OCI-LY7 (cell line): ENCODE measurements around a stretch of chr19.

- PRO-cap: no peak
- RAMPAGE, long total RNA: no peak
Observed at GRCh38 chr19:2607526-2608807, 94.5 kb downstream of the GNG7 start.

- PRO-cap: no peak
- RAMPAGE, long total RNA: no peak
Observed at GRCh38 chr19:2664019-2664699, 38.3 kb downstream of the GNG7 start.

- PRO-cap: no peak
- RAMPAGE, long total RNA: no peak
Observed at GRCh38 chr19:2757107-2757506, 17.3 kb upstream of the SLC39A3 start.

- PRO-cap: no peak
- RAMPAGE, long total RNA: no peak
Observed at GRCh38 chr19:2782334-2783150, 531 bp downstream of the SGTA start.

- PRO-cap: no peak
- RAMPAGE, long total RNA: no peak
Observed at GRCh38 chr19:2797155-2797684, 11.9 kb downstream of the THOP1 start.

DNA sequence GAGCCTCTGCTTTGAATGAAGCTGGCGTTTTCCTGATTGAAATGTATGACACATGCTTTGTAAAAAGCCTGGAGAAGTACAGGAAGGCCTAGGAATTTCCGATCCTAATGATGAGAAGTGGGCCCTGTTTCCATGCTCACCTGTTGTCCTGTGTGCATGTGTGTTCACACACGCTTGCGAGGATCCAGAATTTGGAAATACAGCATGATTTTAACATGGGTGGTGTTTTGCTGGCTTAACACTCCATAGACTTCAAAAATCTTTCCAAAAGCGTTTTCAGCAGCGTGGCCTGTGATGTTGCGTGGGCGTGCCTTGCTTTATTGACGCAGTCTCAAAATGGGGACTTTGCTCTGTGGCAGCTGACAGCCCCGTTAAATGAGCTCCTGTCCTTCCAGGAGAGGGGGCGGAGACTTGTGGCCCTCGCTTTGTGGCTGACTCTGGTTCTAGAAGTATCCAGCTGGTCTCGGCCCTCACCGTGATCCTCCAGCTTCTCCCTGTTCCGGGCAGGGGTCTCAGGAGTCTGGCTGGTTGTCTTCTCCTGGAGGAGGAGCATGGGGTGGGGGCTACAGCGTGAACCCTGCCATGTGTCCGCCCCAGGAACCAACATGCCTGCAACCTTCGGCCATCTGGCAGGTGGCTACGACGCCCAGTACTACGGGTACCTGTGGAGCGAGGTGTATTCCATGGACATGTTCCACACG, 8.5 kb upstream of the ZNF554 start:
- PRO-cap: no peak
- RAMPAGE, long total RNA: no peak

DNA sequence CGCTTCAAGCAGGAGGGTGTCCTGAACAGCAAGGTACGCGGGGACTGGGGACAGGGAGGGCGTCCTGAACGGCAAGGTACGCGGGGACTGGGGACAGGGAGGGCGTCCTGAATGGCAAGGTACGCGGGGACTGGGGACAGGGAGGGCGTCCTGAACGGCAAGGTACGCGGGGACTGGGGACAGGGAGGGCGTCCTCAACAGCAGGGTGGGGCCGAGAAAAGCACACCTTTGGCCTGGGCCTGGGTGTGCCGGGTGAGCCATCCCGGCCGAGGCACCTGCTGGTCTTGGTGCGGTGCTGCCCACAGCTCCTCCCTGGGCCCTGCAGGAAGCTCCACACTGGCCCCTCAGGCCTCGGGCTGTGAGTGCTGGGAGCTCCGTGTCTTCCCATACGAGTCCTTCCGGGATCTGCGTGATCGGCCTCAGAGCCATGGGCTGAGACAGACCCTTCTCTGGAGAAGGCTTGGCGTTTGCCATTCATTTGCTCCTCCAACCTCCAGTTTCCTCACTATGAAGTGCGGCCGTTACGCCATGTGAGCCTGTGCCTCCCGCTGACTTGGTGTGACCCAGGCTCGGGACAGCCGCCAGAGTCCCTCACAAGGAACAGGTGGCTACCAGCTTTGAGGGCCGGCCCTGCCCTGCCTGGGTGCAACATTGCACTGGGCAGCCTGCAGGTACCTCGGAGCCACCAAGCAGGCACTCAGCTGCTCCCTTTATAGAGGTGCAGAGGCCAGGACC, 7.8 kb upstream of the ZNF554 start:
- PRO-cap: no peak
- RAMPAGE, long total RNA: no peak

- PRO-cap: bidirectional peak, plus-strand start at chr19:2950942, minus-strand start at chr19:2950658
- RAMPAGE, long total RNA: no peak
Observed at GRCh38 chr19:2949855-2951195, 5.6 kb upstream of the ZNF77 start.

DNA sequence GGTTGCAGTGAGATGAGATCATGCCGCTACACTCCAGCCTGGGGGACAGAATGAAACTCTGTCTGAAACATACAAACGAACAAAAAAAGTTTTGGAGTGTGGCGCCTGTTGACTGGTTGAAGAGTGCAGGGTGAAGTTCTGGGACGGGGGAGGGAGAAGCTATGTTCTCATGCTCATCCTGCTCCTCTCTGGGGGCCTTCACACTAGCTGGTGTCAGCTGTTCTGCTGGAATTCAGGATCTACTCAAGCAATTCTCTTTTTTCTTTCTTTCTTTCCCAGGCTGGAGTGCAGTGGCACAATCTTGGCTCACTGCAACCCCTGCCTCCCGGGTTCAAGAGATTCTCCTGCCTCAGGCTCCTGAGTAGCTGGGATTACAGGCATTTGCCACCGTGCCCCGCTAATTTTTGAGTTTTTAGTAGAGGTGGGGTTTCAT, 6.2 kb upstream of the TLE6 start:
- PRO-cap: no peak
- RAMPAGE, long total RNA: no peak

DNA sequence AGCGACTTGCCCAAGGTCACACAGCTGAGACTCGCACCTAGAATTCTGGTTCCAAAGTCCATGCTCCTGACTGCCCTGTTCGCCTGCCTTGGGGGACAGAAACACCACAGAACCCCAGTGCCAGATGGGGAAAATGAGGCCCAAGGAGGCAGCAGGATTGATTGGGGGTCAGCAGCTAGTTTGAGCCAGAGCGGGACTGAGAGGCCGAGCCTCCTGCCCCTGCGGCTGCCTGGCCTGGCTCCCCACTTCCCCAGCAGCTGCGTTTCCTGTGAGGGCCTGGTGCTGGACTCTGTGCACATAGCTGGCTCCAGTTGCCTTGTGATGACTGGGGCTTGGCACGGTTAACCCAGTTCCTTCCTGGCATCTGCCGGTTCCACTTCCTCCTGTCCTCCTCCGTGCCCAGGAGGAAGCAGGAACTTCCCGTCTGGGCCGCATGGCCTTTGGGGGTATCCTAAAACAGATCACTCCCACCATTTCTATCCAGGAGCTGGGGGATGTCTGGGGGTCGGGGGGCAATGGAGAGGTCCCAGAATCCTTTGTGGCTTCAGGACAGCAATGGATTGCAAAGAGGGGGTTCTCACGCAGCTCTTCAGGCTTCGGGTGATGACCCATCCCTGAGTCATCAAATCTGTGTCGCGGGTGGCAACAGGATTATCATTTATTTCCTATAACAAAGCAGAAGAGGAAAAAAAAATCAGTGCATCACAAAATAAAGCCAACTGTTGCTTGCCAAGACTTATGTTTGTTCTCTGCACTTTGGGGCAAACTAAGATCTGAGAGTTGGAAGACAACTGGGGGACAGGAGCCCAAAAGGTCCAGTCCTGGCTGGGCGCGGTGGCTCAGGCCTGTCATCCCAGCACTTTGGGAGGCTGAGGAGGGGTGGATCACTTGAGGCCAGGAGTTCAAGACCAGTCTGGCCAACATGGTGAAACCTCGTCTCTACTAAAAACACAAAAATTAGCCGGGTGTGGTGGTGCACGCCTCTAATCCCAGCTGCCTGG, 6.2 kb downstream of the GNA15 start:
- PRO-cap: no peak
- RAMPAGE, long total RNA: no peak

- PRO-cap: no peak
- RAMPAGE, long total RNA: no peak
Observed at GRCh38 chr19:3343475-3343881, 22.9 kb upstream of the NFIC start.

GRCh38 chr19:3361499-3362034, 4.8 kb upstream of the NFIC start:
- PRO-cap: no peak
- RAMPAGE, long total RNA: no peak

DNA sequence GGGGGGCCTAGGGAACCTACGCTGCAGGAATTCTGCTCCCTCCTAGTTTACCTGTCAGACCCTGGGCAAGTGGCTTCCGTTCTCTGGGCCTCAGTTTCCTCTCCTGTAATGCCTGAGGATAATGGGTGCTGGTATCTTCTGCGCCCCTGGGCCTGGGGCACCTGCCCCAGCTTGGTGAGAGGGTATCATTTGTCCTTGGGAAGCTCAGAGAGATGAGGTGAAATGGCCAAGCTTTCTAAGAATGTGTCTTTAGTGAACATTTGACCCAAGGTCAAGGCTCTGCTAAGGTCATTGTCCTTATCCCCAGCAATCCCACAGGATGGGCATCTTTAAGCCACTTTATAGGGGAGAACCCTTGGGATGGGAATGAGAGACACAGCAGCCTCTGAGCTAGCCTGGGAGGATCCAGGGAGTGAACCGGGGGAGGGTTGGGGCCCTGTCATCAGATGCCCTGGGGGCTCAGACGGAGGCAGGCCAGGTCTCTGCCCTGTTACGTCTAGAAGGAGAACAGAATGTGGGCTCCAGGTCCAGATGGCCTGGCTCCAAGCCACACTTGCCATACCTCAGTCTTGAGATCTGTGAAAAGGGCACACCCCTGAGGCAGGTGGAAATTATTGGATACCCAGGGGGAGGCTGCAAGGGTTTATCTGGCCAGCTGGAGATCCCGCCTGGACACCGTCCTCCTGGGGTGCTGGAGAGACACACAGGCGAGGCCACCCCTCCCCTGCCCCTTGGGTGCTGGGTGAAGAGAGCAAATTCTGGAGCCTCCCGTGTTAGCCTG, 1.1 kb upstream of the NFIC start:
- PRO-cap: no peak
- RAMPAGE, long total RNA: no peak

DNA sequence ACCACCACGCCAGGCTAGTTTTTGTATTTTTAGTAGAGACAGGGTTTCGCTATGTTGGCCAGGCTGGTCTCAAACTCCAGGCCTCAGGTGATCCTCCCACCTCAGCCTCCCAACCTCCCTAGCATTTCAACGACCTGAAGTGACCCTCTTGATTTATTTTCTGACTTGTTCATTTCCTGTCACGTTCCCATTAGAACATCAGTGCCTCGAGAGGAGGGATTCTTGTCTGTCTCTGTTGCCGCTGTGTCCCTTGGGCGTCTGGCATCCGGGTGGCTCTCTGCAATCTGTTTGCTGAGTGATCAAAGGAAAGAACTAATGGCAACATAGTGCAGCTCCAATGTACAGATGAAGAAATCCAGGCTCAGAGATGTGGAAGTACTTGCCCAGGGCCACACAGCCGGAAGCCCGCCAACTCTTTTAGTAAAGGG, 47.4 kb downstream of the NFIC start:
- PRO-cap: no peak
- RAMPAGE, long total RNA: no peak

DNA sequence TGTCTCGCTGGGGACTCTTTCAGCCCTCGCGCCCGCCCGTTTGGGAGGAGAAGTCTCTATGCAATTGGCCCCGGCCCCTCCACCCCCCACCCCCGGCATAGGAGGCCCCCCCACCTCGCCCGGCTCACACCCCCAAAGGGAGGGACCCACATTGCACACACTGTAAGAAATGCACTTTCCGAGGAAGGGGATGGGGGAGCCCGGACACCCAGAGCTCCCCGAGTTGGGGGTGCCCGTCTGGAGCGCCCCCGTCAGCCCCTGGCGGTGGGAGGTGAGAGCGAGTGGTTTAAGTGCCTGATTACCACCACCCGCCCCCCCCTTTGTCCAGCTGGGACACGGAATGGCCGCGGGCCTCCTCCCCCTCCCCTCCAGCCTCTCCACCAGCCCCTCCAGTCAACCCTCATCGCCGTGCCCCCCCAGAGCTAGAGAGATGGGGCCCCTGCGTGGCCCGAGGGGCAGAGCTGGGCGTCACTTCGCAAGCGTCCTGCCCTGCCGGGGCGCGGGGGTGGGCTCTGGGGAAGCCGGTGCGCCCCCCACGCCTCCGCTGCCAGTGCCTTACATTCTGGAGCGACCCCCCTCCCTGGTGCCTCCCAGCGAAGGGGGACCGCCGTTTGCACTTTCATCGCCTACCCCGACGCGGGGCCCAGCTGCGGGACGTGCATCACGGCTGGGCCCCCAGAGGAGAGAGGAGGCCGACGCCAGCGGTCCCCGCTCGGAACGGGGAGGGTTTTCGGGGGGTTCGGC, 16.6 kb downstream of the SMIM24 start:
- PRO-cap: no peak
- RAMPAGE, long total RNA: no peak

DNA sequence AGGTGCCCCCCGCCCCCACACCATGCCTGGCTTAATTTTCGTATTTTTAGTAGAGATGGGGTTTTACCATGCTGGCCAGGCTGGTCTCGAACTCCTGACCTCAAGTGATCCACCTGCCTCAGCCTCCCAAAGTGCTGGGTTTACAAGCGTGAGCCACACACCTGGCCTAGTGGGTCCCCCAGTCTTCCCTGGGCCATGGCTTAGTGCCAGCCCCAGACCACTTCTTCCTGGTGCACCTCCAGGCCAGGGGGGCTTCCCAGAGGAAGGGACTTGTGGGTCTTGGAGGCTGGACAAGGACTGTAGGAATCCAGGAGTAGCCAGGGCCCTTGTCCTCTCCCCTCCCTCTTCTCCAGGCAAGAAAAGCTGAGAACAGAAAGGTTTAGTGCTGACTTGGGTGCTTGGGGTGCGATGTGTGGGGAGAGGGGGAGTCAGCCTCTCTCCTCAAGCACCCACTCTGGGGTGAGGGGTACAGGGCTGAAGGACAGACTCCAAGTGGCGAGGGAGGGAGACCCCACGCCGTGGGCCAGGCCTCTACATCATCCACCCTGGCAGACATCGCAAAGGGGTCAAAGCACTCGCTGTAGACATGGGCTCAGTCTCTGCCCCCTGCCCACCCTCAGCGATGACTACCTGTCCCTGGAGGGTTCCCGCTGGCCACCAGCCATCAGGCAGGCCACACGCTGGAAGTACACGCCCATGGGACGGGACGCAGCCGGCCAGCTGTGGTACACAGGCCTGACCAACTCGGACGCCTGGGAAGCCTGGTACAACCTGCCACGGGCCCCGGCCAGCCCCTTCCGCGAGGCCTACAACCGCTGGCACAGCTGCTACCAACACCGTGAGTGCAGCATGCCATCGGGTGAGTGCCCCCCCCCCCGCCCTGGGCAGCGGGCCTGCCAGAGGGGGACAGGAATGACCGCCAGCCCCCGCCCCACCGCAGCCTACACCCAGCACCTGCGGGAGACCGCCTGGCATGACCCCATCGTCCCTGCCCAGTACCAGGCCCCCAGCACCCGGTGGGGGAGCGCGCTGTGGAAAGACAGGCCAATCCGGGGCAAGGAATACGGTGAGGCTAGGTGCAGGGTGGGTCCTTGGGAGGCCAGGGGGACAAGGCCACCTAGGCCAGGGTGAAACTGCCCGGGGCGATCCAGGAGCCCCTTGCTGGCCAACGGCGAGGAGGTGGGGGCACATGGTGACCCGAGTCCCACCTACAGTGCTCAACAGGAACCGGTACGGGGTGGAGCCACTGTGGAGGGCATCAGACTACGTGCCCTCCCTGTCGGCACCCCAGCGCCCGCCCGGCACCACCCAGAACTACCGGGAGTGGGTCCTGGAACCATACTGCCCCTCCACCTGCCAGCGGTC, 4.1 kb downstream of the TEKTIP1 start:
- PRO-cap: no peak
- RAMPAGE, long total RNA: no peak

- PRO-cap: no peak
- RAMPAGE, long total RNA: no peak
Observed at GRCh38 chr19:3813500-3814154, 27.4 kb upstream of the MATK start.

DNA sequence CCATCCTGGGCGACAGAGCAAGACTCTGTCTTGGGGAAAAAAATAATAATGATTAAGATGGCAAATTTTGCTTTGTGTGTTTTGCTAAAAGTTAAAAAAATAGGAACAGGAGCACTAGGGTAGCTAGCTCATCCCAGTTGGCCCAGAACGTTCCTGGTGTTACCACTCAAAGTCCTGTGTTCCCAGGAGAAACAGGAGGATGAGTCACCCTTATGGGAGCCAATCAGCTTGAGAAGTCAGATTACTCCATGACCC, 12.8 kb downstream of the NMRK2 start:
- PRO-cap: no peak
- RAMPAGE, long total RNA: no peak

GRCh38 chr19:3979172-3980237, 5.8 kb downstream of the EEF2 start:
- PRO-cap: no peak
- RAMPAGE, long total RNA: no peak

DNA sequence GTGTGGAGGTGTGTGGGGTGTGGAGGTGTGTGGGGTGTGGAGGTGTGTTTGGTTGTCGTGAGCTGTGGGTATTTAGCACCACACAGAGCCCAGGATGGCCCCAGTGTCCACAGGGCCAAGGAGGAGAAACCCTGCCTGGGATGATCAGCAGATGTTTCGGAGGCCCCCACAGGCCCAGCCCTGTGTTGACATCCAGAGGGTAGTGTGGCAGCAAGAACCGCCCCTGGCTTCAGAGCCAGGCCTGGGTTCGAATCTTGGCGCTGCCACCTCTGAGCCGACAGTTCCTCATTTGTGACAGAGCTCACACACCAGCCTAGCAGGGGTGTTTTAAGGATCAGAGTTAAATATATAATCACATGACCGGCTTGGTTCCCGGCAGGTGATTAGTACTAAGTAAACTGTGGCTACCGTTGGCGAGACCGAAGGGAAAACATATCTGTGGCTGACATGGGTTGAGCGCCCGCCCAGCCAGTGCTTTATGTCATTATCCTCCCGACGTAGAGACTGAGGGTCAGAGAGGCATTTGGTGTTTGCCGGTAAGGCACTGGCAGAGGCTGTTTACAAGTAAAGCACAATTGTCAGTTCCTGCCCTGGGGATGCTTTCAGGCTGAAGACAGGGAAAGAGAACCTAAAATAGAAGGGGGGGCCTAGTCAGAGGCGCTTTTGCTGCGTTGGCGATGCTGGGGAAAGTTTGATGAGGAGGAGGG, 4.6 kb downstream of the PIAS4 start:
- PRO-cap: no peak
- RAMPAGE, long total RNA: no peak